Endothelial cell of umbilical vein (primary cell): ENCODE data around the gene NXN.

GRCh38 chr17:215358-216055, 34.1 kb upstream of the DOC2B start:
- PRO-cap, result no peak
CAGE:
- cytosol, long polyA minus RNA, result no peak
- cytosol, long polyA plus RNA, result no peak
- long polyA plus RNA, result no peak
- nucleus, long polyA minus RNA, result no peak
- nucleus, long polyA plus RNA, result no peak

- PRO-cap, result no peak
CAGE:
- cytosol, long polyA minus RNA, result no peak
- cytosol, long polyA plus RNA, result no peak
- long polyA plus RNA, result no peak
- nucleus, long polyA minus RNA, result no peak
- nucleus, long polyA plus RNA, result no peak
These were observed 47.2 kb downstream of the RPH3AL start for GRCh38 chr17:305076-306072.

DNA sequence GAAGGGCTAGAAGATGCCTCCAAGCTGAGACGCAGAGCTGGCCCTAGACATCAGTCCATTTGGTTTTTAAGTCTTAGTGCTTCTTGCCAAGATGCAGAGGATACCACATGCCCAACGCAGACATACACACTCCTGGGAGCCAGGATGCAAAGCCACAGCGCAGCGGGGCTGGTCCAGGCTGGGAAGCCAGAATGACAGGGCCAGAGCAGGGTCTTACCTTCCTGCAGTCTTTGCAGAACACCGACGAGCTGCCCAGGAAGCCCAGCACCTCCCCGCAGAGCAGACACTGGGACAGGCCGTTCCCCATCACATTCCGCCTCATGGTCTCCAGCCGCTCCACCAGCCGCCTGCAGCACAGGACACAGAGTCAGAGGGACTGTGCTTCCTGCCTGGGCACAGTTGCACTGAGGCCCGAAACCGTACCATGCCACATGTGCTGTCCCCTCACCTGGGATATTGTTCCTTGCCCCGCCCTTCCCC, 33.4 kb downstream of the RPH3AL start:
- PRO-cap, result no peak
CAGE:
- cytosol, long polyA minus RNA, result no peak
- cytosol, long polyA plus RNA, result no peak
- long polyA plus RNA, result no peak
- nucleus, long polyA minus RNA, result no peak
- nucleus, long polyA plus RNA, result no peak

GRCh38 chr17:320910-321704, 31.5 kb downstream of the RPH3AL start:
- PRO-cap, result no peak
CAGE:
- cytosol, long polyA minus RNA, result no peak
- cytosol, long polyA plus RNA, result no peak
- long polyA plus RNA, result no peak
- nucleus, long polyA minus RNA, result no peak
- nucleus, long polyA plus RNA, result no peak

DNA sequence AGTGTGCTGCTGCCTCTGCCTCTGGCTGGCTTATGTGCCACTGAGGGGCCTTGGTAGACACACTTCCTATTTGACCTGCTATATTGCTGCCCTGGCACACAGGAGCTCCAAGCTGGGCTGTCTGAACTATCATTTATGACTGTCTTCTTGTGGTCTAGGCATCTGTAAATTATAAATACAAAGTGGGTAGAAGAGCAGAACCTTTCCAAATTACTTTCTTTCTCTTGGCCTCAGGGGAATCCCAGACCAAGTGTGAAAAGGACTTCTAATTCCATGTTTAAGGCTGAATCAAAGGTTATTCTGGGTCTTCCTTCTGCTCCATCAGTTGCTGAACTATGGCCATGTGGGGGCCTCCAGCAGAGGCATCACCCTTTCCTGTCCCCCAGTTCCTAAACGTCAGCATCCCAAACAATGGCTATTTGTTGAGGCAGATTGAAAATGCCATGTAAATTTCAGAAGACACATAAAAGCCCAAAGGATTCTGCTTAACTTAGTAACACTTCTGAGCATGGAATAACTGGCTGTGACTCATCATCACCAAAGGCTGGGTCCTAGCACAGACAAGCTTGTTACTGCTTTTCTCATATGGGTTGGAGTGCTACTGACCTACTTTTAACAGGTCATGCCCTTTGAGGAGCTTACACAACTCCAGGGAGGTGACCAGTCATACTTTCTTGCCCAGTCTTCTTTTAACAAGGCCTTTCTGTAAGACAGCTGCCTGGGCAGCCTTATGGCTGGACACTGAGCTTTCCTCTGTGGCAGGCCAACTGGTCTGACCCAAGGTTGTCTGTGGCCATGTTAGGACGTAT, 149.6 kb downstream of the C17orf97 start:
- PRO-cap, result unidirectional peak, plus-strand start at position 575 of the sequence
CAGE:
- cytosol, long polyA minus RNA, result no peak
- cytosol, long polyA plus RNA, result no peak
- long polyA plus RNA, result no peak
- nucleus, long polyA minus RNA, result no peak
- nucleus, long polyA plus RNA, result no peak

GRCh38 chr17:638744-639581, 75.7 kb downstream of the VPS53 start:
- PRO-cap, result no peak
CAGE:
- cytosol, long polyA minus RNA, result no peak
- cytosol, long polyA plus RNA, result no peak
- long polyA plus RNA, result no peak
- nucleus, long polyA minus RNA, result no peak
- nucleus, long polyA plus RNA, result no peak

- PRO-cap, result no peak
CAGE:
- cytosol, long polyA minus RNA, result no peak
- cytosol, long polyA plus RNA, result no peak
- long polyA plus RNA, result no peak
- nucleus, long polyA minus RNA, result no peak
- nucleus, long polyA plus RNA, result no peak
These were observed 15.5 kb downstream of the VPS53 start for GRCh38 chr17:699205-699517.

DNA sequence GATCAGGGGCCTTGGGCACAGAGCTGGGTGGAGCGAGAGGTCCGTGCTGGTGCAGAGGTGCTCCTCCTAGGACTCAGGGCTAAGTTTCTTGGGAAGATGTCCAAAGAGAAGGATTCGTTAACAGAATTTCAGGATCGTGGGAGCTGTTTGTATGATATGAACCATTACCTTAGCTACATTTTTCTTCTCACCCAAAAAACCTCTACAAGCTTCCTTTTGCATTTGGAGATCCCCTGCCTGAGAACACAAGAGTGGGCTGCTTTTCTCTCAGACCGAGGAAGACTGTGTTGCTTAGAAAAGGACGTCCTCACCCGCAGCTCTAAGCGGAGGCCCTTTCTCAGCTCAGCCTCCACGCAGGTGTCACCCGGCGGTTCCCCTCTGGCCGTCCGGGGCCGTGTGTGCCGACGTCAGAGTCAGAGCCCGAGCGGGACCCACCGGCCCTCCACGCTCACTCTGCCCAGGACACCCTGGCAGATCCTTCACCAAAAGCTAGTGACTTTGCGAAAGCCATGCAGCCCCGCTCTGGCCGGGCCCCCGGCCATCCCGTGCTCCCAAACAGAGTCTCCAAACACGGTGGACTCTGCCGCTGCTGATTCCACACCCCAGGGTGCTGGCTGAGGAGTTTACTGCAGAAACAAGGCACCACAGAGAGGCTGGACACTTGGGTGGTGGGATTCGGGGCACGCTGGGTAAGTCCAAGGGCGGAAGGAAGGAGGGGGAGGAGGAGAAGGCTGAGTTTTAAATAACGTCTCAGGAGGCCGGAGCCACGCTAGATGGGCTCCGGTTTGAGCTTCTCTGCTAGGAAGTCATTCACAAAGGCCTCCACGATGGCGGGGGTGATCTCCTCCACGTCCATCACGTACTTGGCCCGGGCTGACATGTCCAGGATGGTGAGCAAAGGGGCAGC, 18.3 kb downstream of the MRM3 start:
- PRO-cap, result no peak
CAGE:
- cytosol, long polyA minus RNA, result no peak
- cytosol, long polyA plus RNA, result no peak
- long polyA plus RNA, result no peak
- nucleus, long polyA minus RNA, result no peak
- nucleus, long polyA plus RNA, result no peak

DNA sequence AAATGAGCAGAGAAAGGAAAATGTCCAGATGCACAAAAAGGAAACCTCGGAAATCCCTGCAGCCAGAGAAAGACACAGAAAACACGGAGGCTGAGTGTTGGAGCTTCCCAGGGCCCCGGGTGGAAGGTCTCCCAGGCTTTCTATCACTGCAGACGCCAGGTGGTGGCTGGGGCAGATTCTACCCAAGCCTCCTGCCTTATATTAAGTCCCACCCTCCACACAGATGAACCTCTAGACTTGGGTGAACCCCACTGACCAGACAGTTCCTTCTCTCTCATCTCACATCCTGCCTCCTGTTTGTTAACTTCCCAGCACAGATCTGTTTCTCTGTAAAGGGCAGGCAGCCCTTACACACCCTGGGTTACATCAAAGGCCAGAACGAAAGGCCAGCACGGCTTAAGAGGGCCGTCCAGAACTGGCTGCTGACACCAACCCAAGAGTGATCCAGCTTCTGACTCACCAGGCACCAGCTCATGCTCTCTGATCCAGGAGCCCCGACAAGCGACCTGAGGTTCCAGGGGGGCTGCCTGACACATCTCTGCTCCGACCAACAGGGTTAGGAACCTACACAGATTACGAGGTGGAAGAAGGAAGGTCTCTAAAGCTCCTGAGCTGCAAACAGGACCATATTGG, 86.8 kb downstream of the MRM3 start:
- PRO-cap, result no peak
CAGE:
- cytosol, long polyA minus RNA, result no peak
- cytosol, long polyA plus RNA, result no peak
- long polyA plus RNA, result no peak
- nucleus, long polyA minus RNA, result no peak
- nucleus, long polyA plus RNA, result no peak

GRCh38 chr17:903960-904427, 75.6 kb downstream of the NXN start:
- PRO-cap, result bidirectional peak, plus-strand start at chr17:904196, minus-strand start at chr17:904172; unidirectional peak, minus-strand start at chr17:904318
CAGE:
- cytosol, long polyA minus RNA, result no peak
- cytosol, long polyA plus RNA, result no peak
- long polyA plus RNA, result no peak
- nucleus, long polyA minus RNA, result no peak
- nucleus, long polyA plus RNA, result no peak

- PRO-cap, result no peak
CAGE:
- cytosol, long polyA minus RNA, result no peak
- cytosol, long polyA plus RNA, result no peak
- long polyA plus RNA, result no peak
- nucleus, long polyA minus RNA, result no peak
- nucleus, long polyA plus RNA, result no peak
These were observed 69.6 kb downstream of the NXN start for GRCh38 chr17:910028-910247.

DNA sequence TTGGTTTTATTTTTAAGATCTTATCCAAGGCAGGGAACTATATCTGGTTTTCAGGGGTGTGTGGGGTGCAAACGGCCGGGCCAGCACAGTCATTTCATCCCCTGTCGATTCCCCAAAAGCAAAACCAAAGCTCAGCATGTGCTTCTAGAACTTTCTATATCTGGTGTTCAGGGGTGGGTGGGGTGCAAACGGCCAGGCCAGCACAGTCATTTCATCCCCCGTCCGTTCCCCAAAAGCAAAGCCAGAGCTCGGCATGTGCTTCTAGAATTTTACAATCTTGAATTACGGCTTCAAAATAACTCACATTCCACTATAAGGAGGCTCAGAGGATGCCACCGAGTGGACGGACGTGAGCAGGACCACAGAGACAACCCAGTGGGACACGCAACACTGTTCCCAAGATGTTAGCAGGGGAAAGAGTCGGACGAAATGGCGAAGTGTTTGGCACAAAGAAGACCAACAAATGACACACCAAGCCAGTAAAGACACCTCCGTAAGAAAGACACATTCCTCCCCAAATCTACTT, 29.1 kb downstream of the NXN start:
- PRO-cap, result no peak
CAGE:
- cytosol, long polyA minus RNA, result no peak
- cytosol, long polyA plus RNA, result no peak
- long polyA plus RNA, result no peak
- nucleus, long polyA minus RNA, result no peak
- nucleus, long polyA plus RNA, result no peak

DNA sequence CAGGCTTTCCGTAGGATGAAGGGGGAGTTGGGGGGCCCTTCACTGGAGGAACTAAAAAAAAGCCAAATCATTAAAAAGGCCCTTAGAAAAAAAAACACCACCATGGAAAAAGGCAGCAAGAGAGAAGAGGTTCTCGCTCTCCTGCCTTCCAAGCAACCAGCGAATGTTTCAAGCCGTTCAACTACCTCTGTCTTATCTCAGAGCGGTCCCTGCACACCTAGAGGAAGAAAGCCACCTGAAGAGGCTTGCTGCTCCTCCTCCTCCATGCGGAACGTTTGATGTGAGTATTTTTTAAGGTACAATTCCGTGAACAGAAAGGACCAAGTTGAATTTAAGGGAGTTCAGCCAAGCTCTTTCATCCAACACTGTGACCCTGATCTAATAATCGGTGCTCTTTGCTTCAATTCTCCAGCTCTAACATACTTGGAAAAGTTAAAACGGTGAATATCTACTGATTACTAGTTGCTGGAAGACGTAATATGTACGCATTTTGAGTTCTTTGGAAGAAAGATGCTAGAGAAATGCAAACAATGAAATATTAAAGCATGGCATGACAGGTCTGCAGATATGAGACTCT, 9.1 kb downstream of the NXN start:
- PRO-cap, result no peak
CAGE:
- cytosol, long polyA minus RNA, result no peak
- cytosol, long polyA plus RNA, result no peak
- long polyA plus RNA, result no peak
- nucleus, long polyA minus RNA, result no peak
- nucleus, long polyA plus RNA, result no peak

GRCh38 chr17:979143-980540, at the start of gene NXN:
TSS of gene NXN (minus strand) at chr17:979776.
- PRO-cap, result bidirectional peak, plus-strand start at chr17:979996, minus-strand start at chr17:979648
CAGE:
- cytosol, long polyA minus RNA, result start-site peak on the minus strand at chr17:979721-979803, 19 reads
- cytosol, long polyA plus RNA, result start-site peak on the minus strand at chr17:979691-979812, 134 and 97 reads in 2 replicates
- long polyA plus RNA, result start-site peak on the minus strand at chr17:979707-979803, 41 and 64 reads in 2 replicates
- nucleus, long polyA minus RNA, result start-site peak on the minus strand at chr17:979648-979745, 132 reads
- nucleus, long polyA plus RNA, result start-site peak on the minus strand at chr17:979681-979803, 51 and 64 reads in 2 replicates

GRCh38 chr17:1100379-1100907, 79.3 kb downstream of the ABR start:
- PRO-cap, result no peak
CAGE:
- cytosol, long polyA minus RNA, result no peak
- cytosol, long polyA plus RNA, result no peak
- long polyA plus RNA, result no peak
- nucleus, long polyA minus RNA, result no peak
- nucleus, long polyA plus RNA, result no peak

DNA sequence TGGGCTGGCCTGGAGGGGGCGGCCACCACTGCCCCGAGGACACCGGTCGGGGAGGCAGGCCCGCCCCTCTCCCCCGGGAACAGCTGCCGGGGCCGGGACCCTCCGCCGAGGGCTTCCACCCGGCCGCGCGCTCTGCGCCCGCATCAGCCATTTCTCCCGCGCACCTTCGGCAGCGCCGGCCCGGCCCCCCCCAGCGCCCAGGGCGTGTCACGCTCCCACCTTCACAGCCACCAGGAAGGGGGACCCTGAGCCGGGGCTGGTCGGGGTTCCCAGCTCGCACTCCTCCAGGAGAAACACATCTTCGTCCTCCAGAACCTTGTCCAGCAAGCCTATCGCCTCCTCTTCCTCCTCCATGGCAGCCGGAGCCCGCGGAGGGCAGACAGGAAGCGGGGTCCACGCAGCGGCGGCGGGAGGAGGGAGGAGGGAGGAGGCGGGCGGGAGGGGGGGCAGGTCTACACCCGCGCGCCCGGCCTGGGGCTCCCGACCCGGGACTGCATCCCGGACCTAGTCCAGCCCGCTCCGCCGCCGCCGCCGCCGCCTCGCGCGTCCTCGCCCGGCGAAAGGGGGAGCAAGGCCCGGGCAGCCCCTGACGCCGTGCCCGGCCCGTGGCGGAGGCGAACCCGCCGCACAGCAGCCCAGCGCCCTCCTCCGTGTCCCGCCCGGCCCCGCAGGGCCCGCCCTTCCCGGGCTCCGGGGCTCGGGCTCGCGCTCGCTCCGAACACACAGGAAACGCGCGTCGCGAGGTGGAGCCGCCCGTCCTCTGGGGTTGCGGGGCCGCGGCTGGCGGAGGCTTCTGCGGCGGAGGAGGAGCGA, 70.9 kb downstream of the ABR start:
- PRO-cap, result bidirectional peak, plus-strand start at position 725 of the sequence, minus-strand start at position 762 of the sequence
CAGE:
- cytosol, long polyA minus RNA, result start-site peak on the minus strand centred at position 359 of the sequence, 11 bp wide, 32 reads; start-site peak on the minus strand centred at position 740 of the sequence, 41 bp wide, 22 reads
- cytosol, long polyA plus RNA, result start-site peak on the minus strand centred at position 360 of the sequence, 21 bp wide, 50 and 28 reads in 2 replicates
- long polyA plus RNA, result start-site peak on the minus strand centred at position 359 of the sequence, 10 bp wide, 52 and 62 reads in 2 replicates
- nucleus, long polyA minus RNA, result start-site peak on the minus strand centred at position 364 of the sequence, 21 bp wide, 229 reads; start-site peak on the minus strand centred at position 688 of the sequence, 112 bp wide, 94 reads
- nucleus, long polyA plus RNA, result start-site peak on the minus strand centred at position 369 of the sequence, 33 bp wide, 90 and 37 reads in 2 replicates

GRCh38 chr17:1119190-1119455, 60.7 kb downstream of the ABR start:
- PRO-cap, result no peak
CAGE:
- cytosol, long polyA minus RNA, result no peak
- cytosol, long polyA plus RNA, result no peak
- long polyA plus RNA, result no peak
- nucleus, long polyA minus RNA, result no peak
- nucleus, long polyA plus RNA, result no peak

DNA sequence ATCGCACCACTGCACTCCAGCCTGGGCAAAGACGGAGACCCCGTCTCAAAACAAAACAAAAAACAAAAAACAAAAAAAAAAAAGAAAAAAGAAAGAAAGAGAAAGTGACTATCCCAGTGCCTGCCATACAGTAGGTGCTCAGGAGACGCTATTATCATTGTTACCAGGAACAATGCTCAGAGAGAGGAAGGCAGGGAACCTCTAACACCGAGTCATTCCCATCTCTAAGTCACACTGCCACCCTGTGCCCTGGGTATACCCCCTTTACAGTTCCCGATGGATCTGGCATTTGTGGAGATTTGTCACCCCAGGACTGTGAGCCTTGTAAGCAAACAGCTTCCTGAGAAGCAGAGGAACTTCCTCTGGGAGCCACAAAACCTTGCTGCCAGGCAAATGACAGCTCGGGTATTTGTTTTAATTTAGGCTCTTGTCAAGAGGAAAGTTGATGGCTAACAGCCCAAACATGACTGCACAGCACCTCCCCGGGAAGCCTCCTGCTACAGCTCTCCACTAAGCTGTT, 2.9 kb downstream of the ABR start:
- PRO-cap, result no peak
CAGE:
- cytosol, long polyA minus RNA, result no peak
- cytosol, long polyA plus RNA, result no peak
- long polyA plus RNA, result no peak
- nucleus, long polyA minus RNA, result no peak
- nucleus, long polyA plus RNA, result no peak

GRCh38 chr17:1231399-1231799, 38.8 kb upstream of the BHLHA9 start:
- PRO-cap, result no peak
CAGE:
- cytosol, long polyA minus RNA, result no peak
- cytosol, long polyA plus RNA, result no peak
- long polyA plus RNA, result no peak
- nucleus, long polyA minus RNA, result no peak
- nucleus, long polyA plus RNA, result no peak

DNA sequence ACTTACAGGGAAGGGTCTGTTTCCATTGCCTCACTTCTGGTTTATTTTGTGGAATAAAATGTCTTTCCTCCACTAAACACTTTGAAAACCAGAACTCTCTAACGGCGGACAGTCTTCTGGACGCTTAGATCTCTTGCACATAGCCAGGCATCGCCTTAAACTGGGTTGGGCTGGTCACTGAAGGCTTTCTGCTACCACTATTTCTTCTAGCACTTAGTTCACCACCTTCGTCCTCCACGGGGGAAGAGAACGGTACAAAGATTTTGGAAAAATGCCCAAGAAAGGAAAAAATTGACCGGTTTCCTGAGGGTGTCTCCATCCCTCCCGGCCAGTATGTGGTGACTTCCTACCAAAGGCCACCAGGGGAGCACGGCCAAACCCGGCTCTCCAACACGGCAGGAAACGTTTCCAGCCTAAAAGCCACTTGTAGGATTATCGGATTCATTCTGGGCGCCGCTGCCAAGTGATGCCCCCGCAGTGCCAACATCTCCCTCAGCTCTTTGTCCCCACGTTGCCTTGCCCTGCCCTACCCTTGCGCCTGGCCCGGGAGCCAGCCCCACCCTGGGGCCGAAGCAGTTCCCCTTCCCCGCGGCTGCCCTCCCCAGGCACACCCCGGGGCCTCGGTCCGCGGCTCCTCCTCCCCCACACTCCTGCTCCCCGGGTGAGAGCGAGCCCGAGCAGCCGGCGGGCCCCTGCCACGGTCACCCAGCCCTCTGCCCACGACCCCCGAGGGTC, 805 bp downstream of the CRK start:
- PRO-cap, result bidirectional peak, plus-strand start at position 444 of the sequence, minus-strand start at position 317 of the sequence
CAGE:
- cytosol, long polyA minus RNA, result no peak
- cytosol, long polyA plus RNA, result no peak
- long polyA plus RNA, result no peak
- nucleus, long polyA minus RNA, result no peak
- nucleus, long polyA plus RNA, result no peak